Jejunum (tissue), 1 donor: ENCODE results near the gene KIF5C.

GRCh38 chr2:143026605-143027221 is 102.5 kb upstream of the ARHGAP15 start:
- PRO-cap = no peak

DNA sequence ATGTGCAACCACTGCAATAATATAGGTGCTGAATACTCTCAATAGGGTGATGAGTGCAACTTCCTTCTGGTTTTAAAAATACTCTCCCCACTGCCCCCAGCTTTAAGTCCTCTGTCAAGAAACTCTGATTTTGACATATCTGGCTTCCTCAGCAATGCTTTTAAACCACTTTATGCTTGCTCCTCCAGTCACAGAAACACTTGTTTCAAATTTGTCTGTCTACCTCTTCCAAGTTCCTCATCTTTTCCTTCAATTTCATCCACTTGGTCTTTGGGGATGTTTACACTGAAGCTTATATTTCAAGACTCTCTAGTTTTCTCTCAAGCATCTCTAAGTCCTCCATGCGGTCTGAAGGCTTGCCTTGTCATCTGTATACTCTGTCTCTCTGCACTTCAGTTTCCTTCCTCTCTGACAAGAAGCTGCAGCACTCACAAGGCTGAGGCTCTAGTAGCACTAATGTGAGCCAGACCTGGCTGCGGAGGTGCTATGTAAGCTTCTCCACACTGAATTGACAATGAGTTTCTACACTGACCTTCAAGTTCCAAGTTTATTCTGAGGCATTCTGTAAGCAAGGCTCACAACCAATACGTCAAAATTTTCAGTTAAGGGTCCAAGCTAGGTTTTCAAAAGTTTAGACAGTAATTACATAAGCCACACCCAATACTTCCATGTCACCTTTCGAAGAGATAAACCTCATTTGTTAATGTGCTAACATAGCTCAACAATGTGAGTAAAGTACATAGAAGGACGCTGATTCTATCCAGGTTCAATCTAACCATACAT is 234.5 kb downstream of the GTDC1 start:
- PRO-cap = no peak

DNA sequence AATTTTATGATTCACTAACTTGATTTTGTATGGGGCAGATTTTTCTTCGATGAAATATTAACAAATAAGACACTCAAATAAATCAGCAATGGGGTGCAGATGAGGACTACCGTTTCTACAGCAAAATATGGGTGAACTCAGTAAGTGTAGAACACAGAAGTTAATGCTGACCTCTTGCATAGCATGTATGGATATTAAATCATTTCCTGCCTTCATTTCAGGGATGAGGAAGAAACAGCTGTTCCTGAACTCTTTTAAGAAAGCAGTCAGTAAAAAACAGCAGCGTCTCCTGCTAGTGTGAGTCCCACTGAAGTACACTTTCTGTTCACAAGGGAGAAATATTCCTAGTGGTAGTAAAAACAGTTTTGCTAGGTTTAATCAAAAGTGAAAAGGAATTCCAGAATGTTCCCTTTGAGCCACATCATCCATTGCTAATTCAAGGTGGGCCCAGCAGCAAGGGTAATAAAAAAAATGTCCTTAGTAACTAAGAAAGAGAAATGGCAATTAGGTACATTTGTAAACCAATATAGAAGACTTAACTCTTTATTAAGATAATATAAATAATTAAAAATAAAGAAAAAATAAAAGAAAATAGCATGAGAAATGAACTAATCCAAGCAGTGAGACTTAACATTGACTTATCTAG is 191.3 kb downstream of the GTDC1 start:
- PRO-cap = no peak

DNA sequence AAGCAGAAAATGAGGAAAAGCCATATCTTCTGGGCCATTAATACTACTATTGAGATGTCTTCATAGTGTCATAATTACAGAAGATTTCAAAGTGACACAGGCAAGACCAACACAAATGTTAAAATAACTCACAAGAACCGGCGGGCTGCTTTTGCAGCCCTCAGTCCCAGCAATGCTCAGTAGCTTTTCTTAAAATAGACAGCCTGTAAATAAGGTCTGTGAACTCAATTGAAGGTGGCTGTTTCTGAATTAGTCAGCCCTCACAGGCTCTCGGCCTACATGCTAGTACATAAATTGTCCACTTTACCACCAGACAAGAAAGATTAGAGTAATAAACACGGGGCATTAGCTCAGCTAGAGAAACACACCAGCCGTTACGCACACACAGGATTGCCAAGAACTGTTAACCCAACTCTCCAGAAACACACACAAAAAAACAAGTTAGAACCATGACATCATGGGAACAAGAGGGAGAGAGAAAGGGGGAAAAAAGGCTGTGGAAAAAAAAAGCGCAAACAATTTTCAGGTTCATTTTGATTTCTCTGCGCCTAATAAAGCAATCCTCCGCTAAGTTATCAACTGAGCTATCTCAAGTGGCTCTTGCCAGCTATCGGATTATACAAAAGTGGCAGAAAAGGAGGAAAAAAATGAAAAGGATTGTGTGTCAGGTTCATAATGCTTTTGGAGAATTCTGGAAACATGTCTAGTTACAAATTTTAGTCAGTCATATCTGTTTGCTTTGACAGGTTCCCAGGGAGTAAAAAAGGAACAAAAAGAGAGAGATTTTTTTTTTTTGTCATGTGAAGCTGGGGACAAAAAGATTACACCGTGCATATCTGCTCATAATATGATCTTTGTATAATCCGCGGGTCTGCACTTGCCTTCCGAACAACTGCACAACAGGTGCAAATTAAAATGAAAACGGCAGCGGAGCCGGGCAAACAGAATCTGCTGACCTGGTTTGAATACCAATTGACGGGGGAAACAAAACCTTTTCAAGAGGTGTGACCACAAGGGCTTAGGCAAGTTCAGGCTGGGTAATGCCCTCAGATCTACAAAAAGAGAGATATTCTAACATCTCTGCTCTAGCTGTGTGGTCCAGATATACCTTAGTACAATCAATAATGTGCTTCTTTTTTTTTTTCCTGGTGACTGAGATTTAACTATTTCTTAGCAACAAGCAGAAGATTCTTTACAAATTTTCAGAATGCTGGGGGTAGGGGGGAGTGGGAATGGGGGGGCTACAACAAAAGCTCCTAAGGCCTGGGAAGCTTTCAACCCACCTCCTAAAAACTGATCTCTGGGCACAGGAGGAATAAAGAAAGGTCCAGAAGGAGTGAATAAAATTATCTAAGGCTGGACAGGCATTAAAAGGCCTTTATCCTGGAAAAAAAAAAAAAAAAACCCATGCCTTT is 88.8 kb downstream of the ZEB2 start:
- PRO-cap = no peak

- PRO-cap = no peak
These were observed 49.5 kb downstream of the ZEB2 start for GRCh38 chr2:144470293-144470871.

- PRO-cap = no peak
These were observed 10.2 kb downstream of the ZEB2 start for GRCh38 chr2:144509577-144510167.

DNA sequence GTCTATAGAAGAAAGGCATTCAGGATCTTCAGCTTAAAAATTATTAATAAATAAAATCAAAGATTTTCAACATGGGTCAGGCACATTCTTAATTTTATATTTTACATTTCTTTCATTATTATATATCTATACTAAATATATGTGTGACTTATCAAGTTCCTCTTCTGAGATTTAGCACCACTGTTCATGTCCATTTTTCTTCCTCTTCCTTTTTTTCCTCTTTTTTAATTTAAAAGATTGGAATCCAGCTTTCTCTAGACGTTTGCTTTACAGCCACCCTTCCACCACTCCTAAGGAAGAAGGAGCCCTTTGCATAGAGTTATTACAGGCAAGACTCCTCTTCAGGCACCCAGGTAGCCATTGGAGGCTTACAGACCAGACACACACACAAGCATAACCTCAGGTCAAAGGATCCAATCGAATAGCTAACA is 2.2 kb upstream of the ZEB2 start:
- PRO-cap = no peak

DNA sequence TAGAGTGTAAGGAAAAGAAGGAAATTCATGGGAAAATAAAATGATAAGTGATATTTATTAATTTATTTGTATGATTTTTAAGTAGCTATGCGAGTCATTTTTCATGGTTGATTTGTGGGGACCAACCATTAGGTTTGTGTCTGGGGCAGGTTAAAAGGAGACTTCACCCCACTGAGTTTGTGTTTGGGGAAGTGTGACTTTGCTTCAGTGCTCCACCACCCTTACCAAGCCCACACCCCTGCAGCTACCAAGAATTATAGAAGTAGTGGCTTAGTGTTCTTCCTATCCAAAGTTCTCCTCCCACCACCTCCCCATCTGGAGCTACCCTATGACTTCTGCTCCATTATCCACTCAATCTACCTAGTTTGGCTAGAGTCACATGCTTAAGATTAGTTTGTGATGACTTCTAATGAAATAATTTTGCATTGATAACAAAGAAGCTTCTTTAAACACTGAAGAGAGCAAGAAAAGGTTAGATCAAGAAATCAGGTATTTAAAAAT is 182.1 kb upstream of the ZEB2 start:
- PRO-cap = no peak

DNA sequence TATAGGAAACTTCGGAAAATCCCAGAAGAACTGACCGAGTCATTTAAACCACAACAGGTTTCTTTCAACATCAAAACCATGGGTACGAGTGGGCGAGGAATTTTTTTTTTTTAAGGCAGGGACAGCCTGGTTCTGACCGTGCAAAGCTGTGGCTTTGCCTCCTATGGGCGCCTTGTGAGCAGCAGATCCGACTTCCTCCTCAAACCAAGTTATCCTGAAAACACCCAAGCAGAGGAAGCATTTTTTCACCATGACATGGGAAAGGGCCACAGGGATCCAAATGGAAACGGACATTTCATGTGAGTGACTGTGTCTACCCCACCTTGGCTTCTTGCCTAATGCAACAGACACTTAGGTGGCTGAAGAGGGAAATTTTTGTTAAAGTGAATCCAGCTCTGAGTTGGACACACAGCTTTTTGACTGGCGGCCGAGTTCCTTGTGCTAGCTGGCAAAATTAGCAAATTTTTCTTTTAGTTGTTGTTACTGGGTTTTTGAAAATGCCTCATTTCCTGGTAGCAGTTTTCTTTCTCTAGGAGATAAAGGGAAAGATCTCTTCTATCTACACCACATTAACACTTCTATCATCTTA is 487.4 kb upstream of the ZEB2 start:
- PRO-cap = no peak

- PRO-cap = no peak
These were observed 197.4 kb upstream of the ACVR2A start for GRCh38 chr2:147647456-147647765.

GRCh38 chr2:147663160-147664502 is 181.2 kb upstream of the ACVR2A start:
- PRO-cap = no peak

DNA sequence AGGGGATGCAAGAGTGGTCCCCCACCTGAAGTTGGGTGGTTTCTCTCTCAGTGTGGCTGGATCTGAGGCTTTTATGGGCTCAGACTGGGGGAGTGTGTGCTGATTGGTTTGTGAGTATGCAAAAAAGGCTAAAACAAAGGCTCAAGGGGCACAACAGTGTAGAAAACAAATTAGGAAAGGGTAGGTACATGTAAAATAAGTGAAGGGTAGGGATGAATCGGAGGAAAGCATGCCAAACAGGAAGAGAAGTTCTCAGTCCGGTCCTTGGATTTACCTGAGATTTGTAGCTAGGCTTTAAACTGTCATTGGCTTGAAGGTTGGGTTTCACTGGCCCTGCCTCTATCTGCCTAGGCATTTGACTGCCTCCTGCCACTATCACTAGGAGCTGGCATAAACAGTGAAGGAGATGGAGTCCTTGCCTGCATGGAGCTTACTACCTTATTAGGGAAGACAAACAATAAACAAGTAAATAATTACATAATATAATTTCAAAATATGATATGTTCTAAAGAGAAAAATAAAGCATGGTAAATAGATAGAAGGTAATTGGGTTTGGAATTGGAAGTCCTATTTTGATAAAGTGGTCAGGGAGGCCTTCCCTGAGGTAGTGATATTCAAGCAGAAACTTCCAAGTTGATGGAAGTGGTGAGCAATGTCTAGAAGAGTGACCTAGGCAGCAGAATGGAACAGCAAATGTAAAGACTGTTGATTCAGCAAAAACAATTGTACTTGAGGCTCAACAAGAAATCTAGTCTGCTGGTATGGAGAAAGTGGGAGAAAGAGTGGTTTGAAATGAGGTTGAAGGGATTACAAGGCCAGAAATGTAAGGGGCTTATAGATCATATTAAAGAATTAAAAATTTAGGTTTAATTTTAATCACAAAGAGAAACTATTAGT is 181.1 kb downstream of the MBD5 start:
- PRO-cap = no peak

- PRO-cap = no peak
These were observed 22.7 kb downstream of the EPC2 start for GRCh38 chr2:148667327-148667526.

DNA sequence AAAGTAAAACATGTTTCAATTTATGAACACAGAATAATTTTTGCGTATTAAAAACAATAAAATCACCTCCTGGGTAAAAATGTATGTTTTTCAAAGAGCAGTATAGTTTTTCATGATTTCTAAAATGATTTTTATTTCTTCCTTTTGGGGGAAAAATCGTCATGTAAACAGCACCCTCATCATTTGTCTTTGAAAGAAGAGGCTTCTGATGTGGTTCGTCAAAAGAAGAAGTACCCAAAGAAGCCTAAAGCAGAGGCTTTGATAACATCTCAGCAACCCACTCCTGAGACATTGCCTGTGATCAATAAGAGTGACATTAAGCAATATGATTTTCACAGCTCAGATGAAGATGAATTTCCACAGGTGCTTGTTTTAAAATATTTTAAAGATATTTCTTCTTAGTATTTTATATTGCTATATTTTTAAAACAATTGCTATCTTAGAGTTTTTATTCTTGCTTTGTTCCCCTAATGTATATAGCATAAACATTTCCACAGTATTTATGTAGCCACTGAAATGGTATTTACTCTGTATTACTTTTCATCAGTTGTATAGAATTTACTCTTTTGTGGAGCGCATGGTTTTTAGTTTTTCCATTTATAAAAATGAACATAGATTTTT is 110.1 kb upstream of the KIF5C start:
- PRO-cap = no peak

- PRO-cap = unidirectional peak, plus-strand start at chr2:148875227
These were observed at the start of gene KIF5C for GRCh38 chr2:148874797-148875392. Gene KIF5C, plus strand, starts transcription at chr2:148875227.

DNA sequence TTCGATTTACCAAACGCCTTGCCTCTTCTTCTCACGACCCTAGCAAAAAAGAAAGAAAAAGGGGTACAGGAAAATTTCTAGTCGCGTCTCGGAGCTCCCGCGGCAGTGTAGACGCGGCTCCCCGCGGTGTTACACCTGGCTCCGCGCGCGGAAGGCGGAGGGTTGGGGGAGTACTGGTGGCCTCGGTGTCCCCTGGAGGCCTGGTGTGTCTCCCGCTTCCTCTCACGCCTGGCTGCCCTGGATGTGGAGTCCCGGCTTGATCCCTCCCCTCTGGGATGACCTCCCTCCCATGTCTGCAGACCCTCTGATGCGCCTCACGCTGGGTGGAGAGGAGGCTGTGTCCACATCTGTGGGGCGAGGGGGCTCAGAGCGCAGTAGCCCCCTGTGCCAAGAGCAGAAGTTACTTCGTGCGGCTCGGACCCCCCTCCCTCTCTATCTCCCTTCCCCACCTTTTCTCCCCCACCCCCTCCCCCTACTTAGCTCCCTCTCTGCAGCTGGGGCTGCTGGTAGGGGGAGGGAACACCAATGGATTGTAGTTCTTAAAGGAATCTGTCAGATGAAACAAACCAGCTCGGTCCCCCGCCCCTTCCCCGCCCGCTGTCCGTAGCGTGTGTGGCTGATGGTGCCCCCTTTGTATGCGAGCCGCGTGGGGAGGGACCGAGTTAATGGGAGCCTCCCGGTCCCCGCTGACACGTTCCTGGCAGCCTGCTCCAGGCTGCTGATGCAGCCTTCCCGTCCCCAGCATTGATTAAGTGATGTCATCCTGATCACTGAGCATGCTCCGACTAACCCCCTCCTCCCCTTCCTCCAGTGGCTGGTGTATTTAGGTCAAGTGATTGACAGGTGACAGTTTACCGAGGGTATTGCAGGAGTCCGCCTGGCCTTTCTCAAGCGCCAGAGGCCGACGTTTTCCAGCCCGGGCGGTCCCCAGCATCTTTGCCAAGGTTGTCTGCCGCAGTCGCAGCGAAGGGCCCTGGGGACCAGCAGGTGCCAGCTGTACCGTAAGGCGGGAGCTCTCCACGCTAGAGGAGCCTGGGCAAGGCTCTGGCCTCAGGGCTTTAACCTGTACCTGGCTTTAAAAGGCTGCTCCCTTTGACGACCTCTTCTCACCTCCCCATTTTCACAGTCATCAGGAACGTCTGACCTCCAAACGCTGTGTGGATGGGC is 1.5 kb downstream of the KIF5C start:
- PRO-cap = unidirectional peak, minus-strand start at position 106 of the sequence; unidirectional peak, minus-strand start at position 746 of the sequence

GRCh38 chr2:149002880-149003329 is 35.6 kb upstream of the LYPD6B start:
- PRO-cap = no peak

DNA sequence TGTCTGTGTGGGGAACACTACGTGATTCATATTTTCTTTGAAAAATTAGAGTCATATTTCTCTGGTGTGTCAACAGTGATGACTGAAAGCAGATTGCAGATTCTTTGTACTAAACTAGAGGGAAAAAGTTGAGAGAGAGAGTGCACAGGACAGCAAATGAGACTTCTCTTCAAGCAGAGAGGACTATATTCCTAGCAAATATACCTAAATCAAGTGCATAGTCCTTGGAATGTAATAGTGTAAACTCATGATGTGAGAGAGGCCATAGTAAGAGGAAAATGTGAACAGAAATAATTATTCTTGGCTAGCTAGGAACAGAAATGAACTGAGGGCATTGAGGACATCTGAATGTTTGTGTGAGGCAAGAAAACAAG is 157.0 kb upstream of the RND3 start:
- PRO-cap = no peak

- PRO-cap = no peak
These were observed 4.0 kb downstream of the NEB start for GRCh38 chr2:151730289-151730603.

- PRO-cap = no peak
These were observed 425 bp downstream of the FMNL2 start for GRCh38 chr2:152335319-152335879.